HCT116 (cell line): ENCODE measurements around a stretch of chr2.

DNA sequence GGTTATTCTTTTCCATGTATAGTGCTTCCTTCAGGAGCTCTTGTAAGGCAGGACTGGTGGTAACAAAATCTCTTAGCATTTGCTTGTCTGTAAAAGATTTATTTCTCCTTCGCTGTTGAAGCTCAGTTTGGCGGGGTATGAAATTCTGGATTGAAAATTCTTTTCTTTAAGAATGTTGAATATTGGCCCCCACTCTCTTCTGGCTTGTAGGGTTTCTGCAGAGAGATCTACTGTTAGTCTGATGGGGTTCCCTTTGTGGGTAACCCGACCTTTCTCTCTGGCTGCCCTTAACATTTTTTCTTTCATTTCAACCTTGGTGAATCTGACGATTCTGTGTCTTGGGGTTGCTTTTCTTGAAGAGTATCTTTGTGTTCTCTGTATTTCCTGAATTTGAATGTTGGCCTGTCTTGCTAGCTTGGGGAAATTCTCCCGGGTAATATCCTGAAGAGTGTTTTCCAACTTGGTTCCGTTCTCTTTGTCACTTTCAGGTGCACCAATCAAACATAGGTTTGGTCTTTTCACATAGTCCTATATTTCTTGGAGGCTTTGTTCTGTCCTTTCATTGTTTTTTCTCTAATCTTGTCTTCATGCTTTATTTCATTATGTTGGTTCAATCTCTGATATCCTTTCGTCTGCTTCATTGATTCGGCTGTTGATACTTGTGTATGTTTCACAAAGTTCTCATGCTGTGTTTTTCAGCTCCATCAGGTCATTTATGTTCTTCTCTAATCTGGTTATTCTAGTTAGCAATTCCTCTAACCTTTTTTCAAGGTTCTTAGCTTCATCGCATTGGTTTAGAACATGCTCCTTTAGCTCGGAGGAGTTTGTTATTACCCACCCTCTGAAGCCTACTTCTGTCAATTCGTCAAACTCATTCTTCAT, 141.4 kb downstream of the BAZ2B start:
- RRBS, result no CpG with 5 or more reads among the region's 11 CpGs

- RRBS, result no CpG with 5 or more reads among the region's 6 CpGs
Observed at GRCh38 chr2:159515999-159516776, 100.2 kb downstream of the BAZ2B start.

GRCh38 chr2:159635363-159635884, 19.1 kb upstream of the BAZ2B start:
- RRBS, result no CpG with 5 or more reads among the region's 4 CpGs

DNA sequence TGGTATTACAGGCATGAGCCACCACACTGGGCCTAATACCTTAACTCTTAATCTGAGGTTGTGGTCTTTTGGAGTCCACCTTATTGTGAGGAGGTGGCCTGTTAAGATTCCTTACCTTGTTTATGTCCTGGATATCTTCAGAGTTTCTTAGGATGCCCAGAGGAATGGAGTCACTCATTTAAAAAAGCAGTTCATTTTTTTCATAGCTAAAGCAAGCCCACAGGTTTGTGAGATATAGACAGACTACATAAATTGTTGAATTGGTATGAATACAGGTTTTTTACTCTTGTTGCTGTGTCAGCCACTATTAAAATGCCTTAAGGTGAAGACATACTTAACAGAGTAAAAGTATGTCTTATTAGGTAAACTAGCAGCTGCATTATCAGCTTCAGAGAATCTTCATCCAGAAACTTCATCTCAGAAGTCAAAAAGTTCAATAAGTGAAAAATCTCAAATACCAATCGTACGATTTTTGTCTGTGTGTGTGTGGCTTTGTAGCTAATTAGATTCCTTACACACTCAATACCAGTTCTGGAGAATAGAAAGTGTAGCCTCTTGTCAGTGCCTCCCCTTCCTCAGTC, 8.9 kb downstream of the MARCHF7 start:
- RRBS, result no CpG with 5 or more reads among the region's 2 CpGs

DNA sequence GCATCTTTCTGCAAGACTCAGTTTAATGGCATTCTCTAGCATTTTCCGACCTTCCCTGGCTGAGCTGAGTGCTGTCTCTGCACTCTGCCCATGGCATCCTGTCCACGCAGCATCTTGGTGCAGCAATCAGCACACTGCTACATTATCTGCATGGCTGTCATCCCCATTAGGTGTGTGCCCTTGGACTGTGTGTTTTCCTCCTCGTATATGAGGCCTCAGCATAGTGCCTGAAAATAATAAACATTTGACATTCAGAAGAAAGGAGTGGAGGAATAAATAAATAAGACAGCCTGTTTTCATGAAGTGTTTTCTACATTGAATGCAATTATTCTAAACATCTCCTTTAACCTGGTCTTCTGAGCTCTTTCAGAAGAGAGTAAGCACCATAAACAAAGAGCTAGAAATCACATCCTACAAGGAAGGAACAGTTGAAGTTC, 131.3 kb upstream of the ITGB6 start:
- RRBS, result no CpG with 5 or more reads among the region's 3 CpGs

DNA sequence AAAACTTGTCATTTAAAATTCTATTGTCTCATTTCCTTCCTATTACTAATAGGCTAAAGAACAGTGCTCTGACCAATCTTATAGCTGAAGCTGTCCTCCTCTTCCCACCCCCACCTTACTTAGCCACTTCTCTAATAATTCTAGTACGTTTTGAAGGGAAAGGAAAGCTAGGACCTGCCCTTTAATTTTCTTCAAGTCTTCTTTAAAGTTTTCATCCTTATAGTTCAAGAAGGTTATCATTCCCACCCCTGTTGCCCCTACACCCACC, 121.6 kb downstream of the RBMS1 start:
- RRBS, result no CpG with 5 or more reads among the region's 1 CpG

DNA sequence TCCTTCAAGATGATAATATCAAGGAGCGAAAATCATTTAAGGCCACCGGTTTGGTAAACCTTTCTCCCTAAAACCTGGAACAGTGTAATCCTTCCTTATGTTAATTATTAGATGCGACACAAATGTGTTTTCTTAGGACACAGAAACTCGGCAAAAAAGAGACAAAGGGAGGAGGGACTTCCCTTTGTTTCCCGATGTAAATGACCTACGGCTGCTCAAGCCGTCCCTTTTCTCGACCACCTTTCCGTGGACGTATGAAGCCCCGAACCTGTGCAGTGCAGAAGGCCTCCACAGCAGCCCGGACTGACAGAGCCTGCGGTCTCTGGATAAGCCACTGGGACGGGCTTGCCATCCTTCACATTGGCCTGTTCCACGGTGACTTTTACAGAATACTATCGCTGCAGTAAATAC, 85.1 kb downstream of the RBMS1 start:
- RRBS, result no CpG with 5 or more reads among the region's 16 CpGs

DNA sequence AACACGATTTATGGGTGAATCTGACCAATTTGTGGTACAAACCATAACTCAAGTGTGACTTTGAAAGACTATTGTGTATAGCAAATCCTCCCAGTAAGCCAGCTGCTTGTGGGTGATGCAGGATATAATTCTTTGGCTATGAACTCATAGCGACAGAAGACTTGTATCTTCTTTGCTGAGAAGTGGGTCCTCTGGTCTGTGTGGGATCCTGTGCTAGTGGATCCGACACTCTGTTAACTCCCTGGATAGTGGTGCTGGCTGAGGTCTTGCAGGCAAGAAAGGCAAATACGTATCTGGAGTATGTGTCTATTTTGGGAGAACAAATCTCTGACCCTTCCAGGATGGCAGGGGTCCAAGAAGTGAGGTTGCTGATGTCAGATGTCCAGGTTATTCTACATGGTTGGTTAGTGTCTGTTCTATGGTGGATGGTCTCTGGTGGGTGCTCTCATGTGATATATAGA, 44.9 kb upstream of the RBMS1 start:
- RRBS, result no CpG with 5 or more reads among the region's 4 CpGs

DNA sequence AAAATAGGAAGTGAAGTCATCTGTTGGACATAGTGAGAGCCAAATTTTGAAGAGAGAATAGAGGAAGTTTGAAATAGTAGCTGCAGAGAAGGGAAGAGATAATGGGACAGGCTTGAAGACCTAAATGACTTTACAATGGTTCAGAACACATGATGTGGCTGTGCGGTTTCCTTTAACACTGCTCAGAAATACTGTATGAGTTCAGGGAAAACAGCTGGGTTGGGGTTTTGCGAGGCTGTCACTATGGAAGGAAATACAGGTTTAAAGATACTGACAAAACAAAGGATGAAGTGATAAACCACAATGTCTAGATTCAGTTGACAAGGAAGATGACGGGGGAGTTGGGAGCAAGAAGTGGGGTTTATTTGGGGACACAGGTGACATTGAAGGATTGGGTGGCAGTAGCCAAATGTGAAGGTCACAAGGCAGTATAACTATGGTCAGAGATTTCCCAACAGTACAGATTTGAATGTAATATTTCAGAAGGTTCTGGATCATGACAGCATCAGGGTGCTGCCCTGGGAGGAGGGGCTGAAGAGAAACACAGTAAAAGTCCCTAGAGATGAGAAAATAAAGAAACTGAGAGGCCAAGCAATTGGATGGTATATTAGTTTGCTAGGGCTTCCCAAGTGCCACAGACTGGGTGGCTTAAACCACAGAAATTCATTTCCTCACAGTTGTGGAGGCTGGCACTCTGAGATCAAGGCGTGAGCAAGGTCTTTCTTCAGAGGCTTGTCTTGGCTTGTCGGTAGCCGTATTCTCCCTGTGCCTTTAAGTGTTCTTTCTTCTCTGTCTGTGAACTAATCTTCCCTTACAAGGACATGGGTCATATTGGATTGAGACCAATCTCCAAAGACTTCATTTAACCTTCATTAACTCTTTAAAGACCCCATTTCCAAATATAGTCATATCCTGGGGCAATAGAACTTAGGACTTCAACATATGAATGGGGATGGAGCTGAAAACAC, 82.4 kb upstream of the TANK start:
- RRBS, result no CpG with 5 or more reads among the region's 6 CpGs

- RRBS, result no CpG with 5 or more reads among the region's 5 CpGs
Observed at GRCh38 chr2:161136451-161137375, 23.5 kb upstream of the TANK start.

DNA sequence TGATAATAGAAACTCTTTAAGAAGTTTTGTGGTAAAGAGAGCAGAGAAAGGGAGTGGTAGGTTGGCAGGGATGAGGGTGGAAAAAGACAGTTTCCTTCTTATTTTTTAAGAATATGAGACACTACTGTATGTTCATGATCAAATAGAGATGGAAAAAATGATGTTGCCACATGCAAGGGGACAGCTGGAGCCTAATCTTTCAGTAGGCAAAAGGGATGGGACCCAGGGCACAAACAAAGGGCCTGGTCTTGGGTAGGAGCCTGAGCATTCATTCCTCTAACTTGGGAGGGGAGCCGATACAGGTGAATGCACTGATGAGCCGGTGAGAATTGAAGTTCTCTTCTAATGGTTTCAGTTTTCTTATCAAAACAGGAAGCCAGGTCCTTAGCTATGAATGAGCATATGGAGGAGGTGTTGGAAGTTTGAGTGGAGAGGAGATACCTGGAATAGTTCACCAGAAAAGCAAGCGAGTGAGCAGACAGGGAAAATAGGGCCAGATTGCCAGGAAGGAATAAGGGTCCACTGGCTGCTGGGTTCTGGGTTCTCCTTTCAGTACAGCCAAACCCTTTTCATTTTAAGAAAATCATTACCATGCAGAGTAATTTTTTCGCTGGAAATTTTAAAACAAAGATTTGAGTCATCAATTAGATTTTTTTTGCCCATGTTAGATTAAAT, 10.1 kb downstream of the DPP4 start:
- RRBS, result no CpG with 5 or more reads among the region's 4 CpGs

- RRBS, result no CpG with 5 or more reads among the region's 2 CpGs
Observed at GRCh38 chr2:162070989-162071393, 3.0 kb downstream of the DPP4 start.

- RRBS, result no CpG with 5 or more reads among the region's 6 CpGs
Observed at GRCh38 chr2:162732126-162732646, 106.4 kb downstream of the KCNH7 start.

DNA sequence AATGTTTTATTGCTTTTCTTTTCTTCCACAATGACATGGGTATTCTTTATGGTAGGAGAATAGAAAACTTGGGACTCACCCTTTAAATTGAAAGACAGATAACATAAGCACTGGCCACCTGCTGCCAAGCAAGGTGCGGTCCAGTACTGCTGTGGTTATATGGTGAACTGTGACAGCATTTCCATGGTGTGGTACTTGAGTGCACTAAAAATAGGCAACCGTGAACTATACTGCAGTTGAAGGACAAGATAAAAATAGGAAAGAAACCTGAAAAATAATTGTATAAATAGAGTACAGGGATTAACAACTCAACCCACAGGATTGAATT, 54.4 kb upstream of the GRB14 start:
- RRBS, result no CpG with 5 or more reads among the region's 2 CpGs

DNA sequence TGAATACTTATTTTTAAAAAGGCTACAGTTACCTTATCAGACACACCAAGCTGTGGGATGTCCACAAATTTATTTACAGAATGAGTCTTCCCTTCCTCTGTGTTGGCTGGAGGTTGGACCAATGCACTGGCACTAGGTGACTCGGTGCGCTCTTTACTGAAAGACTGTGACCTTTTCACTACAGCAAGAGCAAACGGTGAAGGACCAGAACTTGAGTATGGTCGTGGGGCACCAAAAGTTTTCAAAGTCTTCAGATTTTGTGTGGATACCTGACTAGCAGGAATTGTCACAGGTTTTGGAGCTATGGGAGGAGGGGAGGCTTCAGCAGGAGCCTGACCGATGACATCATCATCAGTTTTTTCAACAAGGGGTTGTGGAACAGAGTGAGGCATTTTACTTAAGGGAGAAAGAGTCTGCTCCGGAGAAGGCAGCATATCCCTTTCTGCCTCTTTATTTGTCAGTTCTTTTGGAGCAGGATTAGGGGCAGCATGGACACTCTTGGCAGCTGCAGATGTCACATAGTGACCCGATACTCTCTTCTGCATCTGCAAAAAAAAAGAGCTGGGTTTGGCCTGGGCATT, 73.0 kb upstream of the GRB14 start:
- RRBS, result no CpG with 5 or more reads among the region's 7 CpGs

- RRBS, result no CpG with 5 or more reads among the region's 3 CpGs
Observed at GRCh38 chr2:164715922-164716680, 94.8 kb upstream of the GRB14 start.

GRCh38 chr2:164785064-164786084, 56.2 kb downstream of the COBLL1 start:
- RRBS, result no CpG with 5 or more reads among the region's 6 CpGs